Brain (tissue), 1 donor: ENCODE measurements around a stretch of chr12.

DNA sequence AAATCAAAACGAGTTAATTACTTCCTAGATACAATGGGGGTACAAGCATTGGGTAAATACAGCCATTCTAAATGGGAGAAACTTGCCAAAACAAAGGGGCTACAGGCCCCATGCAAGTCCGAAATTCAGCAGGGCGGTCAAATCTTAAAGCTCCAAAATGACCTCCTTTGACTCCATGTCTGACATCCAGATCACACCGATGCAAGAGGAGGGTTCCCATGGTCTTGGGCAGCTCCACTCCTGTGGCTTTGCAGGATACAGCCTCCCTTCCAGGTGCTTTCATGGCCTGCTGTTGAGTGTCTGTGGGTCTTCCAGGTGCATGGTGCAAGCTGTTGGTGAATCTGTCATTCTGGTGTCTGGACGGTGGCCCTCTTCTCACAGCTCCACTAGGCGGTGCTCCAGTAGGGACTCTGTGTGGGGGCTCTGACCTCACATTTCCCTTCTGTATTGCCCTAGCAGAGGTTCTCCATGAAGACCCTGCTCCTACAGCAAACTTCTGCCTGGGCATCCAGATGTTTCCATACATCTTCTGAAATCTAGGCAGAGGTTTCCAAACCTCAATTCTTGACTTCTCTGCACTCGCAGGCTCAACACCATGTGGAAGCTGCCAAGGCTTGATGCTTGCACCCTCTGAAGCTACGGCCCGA is 45.8 kb downstream of the MON2 start:
- RRBS, result no CpG with 5 or more reads among the region's 9 CpGs

GRCh38 chr12:62552817-62553222 is 86.2 kb downstream of the MON2 start:
- RRBS, result no CpG with 5 or more reads among the region's 4 CpGs

GRCh38 chr12:62601553-62602196 is 135.0 kb downstream of the MON2 start:
- RRBS, result no CpG with 5 or more reads among the region's 4 CpGs

DNA sequence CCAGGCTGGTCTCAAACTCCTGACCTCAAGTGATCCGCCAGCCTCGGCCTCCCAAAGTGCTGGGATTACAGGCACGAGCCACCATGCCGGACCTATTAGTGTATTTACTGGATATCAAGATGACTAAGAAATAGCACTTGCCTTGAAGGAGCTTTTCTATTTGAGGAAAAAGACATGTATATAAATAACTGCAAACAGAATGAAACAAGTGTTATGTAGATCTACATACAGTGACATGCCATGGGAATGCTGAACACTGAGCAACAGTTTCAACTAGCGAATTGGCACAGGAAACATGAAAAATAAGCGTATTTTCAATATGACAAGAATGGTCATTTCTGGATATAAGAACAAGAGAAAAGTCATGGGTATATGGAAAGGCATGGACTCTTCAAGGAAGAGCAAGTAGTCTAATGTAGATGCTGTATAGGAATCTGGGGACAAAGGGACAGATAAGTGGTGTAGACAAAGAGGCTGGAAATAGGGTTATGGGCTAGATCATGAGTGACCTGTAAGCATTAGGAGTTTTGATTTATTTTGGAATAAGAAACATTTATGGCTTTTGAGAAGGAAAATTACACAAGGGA is 147.2 kb downstream of the MON2 start:
- RRBS, result no CpG with 5 or more reads among the region's 6 CpGs

DNA sequence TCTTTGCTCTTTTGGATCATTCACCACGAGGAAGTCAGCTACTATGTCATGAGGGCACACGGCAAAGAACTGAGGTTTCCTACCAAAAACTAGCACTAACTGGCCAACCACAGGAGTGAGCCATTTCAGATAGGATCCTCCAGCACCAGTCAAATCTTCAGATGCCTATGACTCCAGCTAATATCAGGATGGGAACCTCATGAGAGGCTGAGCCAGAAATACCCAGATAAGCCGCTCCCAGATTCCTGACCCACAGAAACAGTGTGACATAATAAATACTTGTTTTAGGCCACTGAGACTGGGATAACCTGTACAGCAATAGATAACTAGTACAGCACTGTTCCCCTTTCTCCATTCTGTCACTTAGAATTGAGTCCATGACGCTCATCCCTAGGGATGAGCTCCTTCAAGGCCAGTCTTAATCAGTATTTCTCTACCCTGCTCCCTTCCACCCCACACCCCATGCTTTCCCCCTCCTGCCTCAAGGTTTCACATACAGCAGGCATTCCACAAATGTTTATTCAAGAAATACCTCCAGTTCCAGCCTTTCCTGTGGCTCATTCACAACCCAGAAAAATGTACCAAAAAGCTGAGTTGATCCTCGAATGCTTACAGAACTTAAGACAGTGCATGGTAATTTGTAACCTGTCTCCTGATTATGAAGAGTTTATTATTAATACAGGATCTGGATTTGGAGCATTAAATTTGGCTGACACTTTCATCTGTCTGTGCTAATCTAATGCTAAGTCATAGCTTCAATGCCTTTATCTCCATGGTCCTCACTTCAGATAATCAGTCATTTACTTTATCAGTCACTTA is 68.3 kb downstream of the PPM1H start:
- RRBS, result no CpG with 5 or more reads among the region's 5 CpGs

DNA sequence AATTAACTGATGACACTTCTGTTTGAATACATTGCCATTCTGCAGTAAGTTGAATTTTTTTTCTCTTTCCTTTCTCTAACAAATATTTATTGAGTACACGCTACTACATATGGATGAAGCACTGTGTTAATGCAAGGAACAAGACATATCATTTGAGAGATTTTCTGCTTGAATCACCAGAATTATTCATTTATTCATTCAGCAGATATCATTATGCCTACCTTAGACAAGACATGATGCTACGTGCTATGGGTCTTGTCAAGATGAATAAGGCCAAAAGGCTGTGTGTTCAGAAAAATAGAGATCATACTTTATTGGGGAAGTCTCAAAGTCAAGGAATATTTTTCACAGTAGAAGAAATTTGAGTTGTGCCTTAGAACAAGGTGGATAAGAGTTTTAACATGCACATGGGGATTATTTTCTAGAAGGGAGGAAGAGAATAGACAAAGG is 86.9 kb downstream of the SRGAP1 start:
- RRBS, result no CpG with 5 or more reads among the region's 2 CpGs

GRCh38 chr12:64219023-64219654 is 3.0 kb downstream of the KICS2 start:
- RRBS, result no CpG with 5 or more reads among the region's 2 CpGs

- RRBS, result no CpG with 5 or more reads among the region's 21 CpGs
Observed at GRCh38 chr12:64608801-64609777, 1.2 kb upstream of the RASSF3 start.

- RRBS, result no CpG with 5 or more reads among the region's 4 CpGs
Observed at GRCh38 chr12:64616021-64616625, 5.8 kb downstream of the RASSF3 start.

DNA sequence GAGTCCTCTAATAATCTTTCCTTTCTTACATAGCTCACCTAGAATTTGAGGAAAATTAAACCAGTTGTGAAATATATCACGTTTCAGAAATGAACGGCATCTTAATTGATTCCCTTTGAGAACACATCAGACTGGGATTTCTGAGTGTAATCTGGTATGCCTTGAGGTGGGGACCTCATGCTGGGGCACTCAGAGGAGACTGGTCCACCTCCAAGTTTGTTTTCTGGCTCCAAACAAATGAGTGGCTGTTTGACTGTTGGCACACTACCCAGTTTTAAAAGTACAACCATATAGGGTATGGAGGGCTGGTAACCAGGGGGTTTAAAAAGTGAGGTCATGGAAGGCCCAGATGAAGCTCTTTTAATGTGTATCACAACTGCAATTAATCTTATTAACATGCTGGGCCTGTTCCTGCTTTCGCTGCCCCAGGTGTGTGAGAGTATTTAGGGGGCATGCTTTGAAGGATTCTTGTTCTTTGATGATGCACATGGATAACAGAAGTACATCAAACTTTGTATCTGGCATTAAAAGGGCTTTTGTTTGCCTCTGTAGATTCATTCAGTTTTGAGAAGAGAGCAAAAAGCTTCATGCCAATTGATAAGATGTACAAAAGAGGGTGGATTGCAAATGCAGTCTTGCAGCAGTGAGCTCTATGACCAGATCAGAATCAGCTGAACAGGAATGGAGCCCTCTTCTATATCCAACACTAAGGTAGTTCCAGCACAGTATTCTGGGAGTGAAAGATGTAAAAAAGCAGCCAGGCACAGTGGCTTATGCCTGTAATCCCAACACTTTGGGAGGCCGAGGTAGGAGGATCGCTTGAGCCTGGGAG is 63.6 kb downstream of the RASSF3 start:
- RRBS, result no CpG with 5 or more reads among the region's 5 CpGs

DNA sequence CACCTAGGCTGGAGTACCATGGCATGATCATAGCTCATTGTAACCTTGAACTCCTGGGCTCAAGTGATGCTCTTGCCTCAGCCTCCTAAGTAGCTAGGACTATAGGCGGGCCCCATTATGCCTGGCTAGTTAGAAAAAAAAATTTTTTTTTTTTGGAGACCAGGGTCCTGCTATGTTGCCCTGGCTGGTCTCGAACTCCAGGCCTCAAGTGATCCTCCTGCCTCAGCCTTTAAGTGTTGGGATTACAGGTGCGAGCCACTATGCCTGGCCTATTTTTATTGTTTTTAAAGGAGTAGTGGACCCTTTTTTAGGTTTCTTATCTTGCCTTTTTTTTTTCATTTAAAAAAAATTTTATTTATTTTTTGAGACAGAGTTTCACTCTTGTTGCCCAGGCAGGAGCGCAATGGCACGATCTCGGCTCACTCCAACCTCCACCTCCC is 68.7 kb downstream of the GNS start:
- RRBS, result no CpG with 5 or more reads among the region's 6 CpGs

DNA sequence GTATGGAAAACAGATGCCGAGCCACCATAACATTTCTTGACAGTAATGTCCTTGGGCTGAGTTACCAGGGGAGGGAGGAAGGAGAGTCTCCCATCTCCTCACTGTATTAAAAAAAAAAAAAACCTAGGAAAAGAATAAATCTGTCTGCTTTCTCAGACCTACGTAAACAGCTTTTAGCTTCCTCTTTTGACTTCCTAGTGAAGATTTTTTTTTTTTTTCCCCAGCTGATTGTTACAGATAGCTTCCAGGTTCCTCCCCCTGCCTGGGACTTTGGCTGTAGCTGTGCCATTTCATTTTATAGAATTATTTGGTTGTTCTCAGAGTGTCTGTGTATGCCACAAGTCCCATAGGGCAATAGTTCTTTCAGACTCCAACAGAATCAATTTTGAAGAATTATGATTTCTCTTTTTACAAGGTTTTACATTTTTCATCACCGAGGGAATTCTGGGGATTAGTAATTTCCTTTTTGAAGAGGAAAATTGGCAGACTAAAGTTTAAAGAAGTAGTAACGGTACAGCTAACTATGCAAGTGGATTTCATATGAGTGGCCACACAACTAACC is 23.1 kb upstream of the GNS start:
- RRBS, result no CpG with 5 or more reads among the region's 4 CpGs

GRCh38 chr12:65174662-65175125 is 5.3 kb downstream of the LEMD3 start:
- RRBS, result no CpG with 5 or more reads among the region's 1 CpG

GRCh38 chr12:65536693-65537162 is 258.2 kb downstream of the MSRB3 start:
- RRBS, result no CpG with 5 or more reads among the region's 2 CpGs

GRCh38 chr12:66237415-66238115 is 48.6 kb downstream of the IRAK3 start:
- RRBS, result no CpG with 5 or more reads among the region's 2 CpGs

GRCh38 chr12:66288136-66288687 is 14.1 kb upstream of the HELB start:
- RRBS, result no CpG with 5 or more reads among the region's 5 CpGs

DNA sequence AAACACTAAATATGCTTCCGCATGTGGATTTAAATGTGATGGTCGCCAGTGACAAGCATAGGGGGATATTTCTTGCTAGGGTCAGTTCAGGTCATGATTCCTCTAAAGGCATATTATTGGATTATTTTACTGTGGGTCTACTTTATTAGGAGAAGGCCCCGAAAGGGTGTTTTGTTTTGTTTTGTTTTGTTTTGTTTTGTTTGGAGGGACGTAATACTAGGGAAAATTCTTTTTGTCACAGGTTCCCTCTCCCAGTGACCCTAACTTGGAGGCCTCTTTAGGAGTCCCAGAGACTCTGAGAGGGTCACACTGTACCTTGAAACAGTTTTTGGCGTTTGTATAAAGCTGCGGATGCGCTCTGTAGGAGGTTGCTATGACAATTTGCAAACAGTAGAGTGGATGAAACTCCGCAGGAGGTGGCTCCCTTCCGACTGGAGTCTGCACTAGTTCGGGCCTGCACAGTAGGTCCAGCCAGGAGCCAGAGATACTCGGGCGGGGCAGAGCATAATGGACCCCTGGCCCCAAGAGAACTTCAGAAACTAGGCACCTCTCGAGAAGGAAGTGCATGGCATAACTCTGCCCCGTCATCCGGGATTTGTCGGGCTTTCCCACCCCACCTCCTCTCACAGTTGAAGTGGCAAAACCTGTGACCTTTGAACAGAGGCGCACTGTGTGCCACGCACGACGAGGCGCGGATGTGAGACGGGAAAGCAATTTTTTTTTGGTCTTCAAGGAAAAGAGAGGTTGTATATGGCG is 1.3 kb upstream of the DYRK2 start:
- RRBS, result no CpG with 5 or more reads among the region's 24 CpGs

- RRBS, result no CpG with 5 or more reads among the region's 4 CpGs
Observed at GRCh38 chr12:67698373-67698964, 49.9 kb downstream of the DYRK2 start.

- RRBS, result no CpG with 5 or more reads among the region's 11 CpGs
Observed at GRCh38 chr12:67792098-67792448, 143.5 kb downstream of the DYRK2 start.

- RRBS, result no CpG with 5 or more reads among the region's 26 CpGs
Observed at GRCh38 chr12:67899926-67900620, 251.5 kb downstream of the DYRK2 start.